Lung (tissue), 4 donors: ENCODE data around the genes SPON1 and OTOG.

GRCh38 chr11:13303352-13304347 is 26.1 kb downstream of the BMAL1 start:
- PRO-cap, result no peak
- RAMPAGE, long total RNA, result no peak
- RRBS, result no CpG with 5 or more reads among the region's 10 CpGs

DNA sequence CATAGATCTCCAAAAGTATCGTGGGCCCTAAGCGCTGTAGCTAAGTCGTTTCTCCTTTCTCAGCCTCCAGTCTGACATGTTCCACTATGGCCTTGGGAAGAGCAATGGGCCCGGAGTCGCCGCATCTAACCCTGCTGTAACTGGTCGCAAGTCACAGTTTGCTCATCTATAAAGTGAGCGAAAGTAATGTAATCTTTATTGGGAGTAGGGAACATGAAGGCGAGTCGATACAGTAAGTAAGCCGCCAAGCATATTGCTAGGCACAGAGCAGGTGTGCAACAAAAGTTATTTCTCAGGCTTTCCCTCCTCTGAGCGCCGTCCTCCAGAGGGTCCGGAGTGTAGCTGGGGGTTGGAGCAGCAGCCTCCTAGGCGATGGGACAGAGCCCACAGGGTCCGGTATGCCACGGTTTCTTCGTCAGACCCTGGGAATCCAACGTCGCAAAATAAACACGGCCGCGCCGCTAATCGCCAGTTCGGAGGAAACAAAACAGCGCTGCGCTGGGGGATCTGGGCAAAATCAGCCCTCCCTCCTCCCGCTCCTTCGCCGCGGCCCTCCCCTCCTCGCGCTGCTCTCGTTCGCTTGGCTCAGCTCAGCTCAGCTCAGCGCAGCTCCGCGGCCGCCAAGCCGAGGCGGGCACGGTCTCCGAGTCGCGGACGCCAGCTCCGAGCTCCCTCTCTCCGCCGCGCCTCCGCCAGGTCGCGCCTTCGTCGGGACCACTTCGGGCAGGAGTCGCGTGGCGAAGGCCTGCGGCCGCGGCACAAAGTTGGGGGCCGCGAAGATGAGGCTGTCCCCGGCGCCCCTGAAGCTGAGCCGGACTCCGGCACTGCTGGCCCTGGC is at the start of gene SPON1:
SPON1 (plus strand) TSS at position 598 of the 838 bp plus-strand sequence.
- PRO-cap, result no peak
- RAMPAGE, long total RNA, result no peak
- RRBS, result 8% methylated on average over 3 of the region's 69 CpGs

DNA sequence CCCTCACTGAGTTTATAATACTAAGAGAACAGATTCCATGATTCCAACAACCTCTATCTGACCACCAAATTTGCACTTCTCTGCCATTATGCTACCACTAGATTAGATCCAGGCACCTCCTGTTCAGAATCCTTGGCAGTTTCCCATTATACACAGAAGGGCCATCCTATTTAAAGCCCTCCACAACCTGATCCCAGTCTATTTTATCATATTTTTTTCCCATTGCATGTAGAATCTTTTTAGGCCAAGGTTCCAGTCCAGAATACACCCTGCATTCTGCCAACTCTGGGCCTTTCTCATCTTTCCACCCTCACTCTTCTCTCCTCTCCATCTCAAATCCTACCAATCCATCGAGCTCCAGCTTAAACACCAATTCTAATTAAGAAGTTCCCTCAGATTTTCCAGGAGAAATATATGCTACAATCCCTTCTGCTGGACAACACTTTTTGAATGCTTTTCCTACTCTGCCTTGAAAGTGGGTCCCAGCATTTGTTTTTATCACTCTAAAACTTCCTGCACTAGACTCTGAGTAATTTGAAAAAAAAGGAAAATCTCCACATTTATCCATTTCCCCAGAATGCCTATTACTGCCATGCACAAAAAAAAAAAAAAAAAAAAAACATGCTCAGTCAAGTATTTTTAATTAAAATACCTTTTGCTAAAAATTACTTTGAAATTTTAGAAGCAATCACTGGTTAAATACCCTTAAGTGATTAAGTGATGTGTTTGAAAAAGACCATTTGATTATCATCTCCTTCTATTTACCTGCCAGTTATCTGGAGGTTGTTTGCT is 86.7 kb downstream of the RRAS2 start:
- PRO-cap, result no peak
- RAMPAGE, long total RNA, result no peak
- RRBS, result no CpG with 5 or more reads among the region's 1 CpG

- PRO-cap, result no peak
- RAMPAGE, long total RNA, result no peak
- RRBS, result no CpG with 5 or more reads among the region's 3 CpGs
These were observed 1.6 kb downstream of the PDE3B start for GRCh38 chr11:14645267-14645521.

DNA sequence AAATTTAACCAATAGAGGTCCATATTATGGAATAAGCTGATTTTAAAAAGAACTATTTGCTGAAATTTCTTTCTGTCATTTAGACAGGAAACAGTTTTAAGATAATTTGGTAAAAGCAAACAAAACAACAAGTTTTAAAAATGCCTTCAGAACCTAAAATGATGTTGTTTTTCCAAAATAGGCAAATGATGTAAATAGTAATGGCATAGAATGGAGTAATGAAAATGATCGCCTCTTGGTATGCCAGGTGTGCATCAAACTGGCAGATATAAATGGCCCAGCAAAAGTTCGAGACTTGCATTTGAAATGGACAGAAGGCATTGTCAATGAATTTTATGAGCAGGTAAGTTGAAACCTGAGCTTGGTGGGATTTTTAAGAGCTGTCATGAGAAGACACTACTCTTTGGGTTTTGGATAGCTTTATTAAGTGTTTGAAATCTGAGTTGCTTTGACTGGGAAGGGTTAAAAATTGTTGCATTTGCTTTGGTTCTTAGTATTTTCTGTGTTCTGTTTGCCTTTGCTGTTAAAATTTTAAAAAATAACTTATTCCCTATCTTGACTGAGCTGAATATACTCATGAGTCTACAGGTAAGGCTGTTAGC is 30.9 kb downstream of the CYP2R1 start:
- PRO-cap, result no peak
- RAMPAGE, long total RNA, result no peak
- RRBS, result no CpG with 5 or more reads among the region's 2 CpGs

- PRO-cap, result no peak
- RAMPAGE, long total RNA, result no peak
- RRBS, result under 1% methylated on average over 7 of the region's 35 CpGs
These were observed 12.6 kb upstream of the CYP2R1 start for GRCh38 chr11:14904501-14905183.

DNA sequence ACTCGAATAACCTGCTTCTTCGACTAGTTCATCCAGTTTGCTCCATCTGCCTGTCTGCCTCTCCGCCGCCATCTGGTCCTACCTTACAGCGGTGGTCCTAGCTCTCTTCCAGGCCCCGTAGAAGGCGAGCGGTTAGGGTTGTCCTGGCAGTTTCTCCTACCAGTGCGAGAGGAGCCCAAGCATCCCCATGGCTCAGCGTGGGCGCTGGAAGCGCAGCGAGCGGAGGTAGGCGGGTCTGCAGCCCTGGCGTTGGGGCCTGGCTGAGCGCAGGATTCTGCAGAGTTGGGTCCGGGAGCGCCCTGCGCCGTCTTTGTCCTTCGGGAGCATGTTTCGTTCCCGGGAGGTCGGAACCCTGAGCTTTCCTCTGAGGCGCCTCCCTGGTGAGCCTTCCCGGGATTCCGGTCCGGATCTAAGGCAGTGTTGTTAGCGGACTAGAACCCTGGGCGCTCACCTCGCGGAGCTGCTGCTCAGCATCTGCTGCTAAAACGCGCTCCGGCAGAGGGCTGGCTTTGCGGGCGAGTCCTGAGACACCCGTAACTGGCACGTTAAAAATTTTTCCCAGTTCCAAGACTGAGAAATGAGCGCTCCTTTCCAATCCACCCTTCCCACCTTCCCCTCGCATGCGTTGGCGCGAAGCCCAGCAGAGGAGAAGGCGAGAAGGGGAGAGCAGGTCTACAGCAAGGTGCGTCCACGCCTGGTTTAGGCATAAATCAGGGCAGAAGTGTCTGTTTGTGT is 468 bp downstream of the CALCB start:
- PRO-cap, result no peak
- RAMPAGE, long total RNA, result no peak
- RRBS, result 5% methylated on average over 15 of the region's 48 CpGs

DNA sequence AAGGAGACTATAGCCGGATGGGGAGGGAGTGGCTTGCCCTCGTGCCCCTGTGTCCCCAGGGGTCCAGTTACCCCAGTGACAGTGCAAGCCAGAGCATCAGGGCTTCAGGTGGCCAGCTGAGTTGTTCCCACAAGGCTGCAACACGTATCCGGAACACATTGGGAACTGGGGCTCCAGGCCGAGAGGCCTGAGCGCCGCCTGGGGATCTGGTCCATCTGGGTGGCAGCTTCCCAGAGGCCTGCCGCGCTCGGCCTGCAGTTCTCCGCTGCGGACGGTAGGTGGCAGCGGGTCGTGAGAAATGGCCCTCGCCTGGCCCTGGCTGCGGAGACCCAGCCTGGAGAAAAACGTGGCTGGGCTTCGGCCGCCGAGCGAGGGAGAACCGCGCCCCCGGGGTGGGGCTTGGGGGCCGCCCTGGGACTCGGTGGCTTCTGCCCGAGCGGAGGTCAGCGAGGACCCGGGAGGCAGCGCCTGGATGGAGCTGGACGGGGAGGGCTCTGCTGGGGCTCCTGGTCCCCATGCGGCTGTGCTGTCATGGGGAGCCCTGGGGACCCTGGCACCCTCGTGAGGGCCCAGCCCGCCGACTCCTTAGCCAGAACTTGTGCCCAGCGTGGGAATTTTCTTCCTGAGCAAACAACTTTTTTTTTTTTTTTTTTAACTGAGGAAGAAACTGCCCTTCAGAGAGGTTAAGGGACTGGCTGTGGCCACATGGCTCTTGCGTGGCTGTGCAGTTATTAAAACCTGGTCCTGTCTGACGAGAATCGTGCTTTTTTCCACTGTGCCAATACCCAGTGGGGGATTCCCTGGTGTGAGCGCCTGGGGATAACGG is 535.4 kb downstream of the INSC start:
- PRO-cap, result unidirectional peak, plus-strand start at position 439 of the sequence
- RAMPAGE, long total RNA, result no peak
- RRBS, result 1% methylated on average over 8 of the region's 43 CpGs

GRCh38 chr11:15727199-15727459 is 612.4 kb downstream of the INSC start:
- PRO-cap, result no peak
- RAMPAGE, long total RNA, result no peak
- RRBS, result no CpG with 5 or more reads among the region's 1 CpG

DNA sequence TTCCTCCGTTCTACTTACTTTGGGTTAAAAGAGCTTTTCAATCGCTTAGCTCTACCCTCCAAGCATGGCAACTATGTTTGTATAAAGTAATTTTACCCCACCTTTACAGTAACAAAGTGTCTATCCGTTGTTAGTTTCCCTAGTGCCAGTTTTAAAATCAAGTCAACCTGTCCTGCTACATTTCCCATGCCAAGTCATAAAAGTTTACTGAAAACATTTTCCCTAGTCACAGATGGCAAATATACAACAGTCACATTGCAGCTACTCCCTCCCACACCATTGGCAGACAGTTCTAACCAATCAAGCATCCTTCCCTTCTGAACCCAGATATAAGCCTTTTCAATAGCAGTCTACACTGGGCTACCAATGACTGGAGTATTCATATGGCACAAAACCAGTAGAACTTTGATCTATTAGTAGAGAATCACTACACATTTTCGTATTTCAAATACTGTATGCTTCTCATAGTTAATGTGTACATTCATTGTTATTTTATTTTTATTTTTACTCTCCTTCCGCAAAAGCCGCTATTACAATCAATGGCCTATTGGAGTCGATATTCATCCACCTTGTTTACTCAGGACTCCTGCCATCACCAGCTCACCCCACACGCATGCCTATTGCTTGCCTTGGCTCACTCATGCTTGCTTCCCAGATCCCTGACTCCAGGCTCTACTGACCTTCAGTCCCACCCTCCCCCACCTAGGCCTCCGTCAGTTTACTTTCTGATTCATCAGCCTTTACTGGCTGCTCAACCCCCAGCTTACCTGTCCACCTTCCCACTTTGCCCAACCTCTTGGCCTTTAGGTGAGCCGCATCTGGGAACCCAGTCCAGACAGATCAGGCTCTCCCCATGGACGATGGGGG is 408.5 kb downstream of the SOX6 start:
- PRO-cap, result no peak
- RAMPAGE, long total RNA, result no peak
- RRBS, result no CpG with 5 or more reads among the region's 11 CpGs

DNA sequence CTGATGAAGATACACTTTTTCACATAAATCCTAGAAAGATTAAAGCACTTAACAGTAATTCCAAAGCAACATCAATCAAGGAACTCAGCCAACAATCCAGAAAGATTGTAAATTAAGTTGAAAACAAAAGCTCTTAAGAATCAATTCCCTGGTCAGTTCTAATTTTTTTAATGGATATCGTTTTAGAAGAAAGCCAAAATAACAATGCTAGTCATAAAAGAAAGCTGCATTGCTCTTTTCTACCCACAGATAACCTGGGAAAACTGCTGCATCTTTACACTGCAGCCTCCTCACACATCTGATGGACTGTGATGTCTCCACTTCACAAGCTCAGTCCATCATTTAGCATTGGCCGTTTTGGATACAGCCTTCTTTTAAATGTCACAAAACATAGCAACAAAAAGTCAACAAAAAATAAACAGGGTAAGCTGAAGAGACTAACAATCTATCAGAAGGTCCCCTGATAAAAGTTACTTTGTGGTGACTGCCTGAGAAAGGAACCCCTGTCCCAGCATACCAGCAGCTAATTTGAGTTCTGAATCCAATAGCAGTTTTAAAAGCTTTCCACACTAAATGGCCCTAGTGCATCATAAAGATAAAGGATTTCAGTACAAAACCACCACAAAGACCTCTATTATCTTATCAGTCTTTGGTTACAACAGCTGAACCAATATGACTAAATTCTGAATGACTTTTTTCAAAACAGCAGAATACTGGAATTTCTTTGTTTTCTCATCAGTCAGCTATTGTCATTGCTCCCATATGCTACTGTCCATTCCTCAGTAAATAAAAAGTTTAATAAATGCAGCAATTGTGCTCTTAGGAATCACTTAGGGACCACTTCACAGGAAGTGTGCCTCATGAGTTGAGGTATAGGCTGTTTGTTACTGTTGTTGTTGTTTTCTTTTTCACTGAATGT is 162.5 kb downstream of the SOX6 start:
- PRO-cap, result no peak
- RAMPAGE, long total RNA, result no peak
- RRBS, result no CpG with 5 or more reads among the region's 2 CpGs

- PRO-cap, result no peak
- RAMPAGE, long total RNA, result no peak
- RRBS, result no CpG with 5 or more reads among the region's 1 CpG
These were observed 9.5 kb downstream of the SOX6 start for GRCh38 chr11:16346644-16347381.

GRCh38 chr11:16669739-16670259 is 68.6 kb upstream of the C11orf58 start:
- PRO-cap, result no peak
- RAMPAGE, long total RNA, result no peak
- RRBS, result no CpG with 5 or more reads among the region's 1 CpG

GRCh38 chr11:16881056-16881833 is 133.0 kb downstream of the PLEKHA7 start:
- PRO-cap, result no peak
- RAMPAGE, long total RNA, result no peak
- RRBS, result no CpG with 5 or more reads among the region's 8 CpGs

- PRO-cap, result no peak
- RAMPAGE, long total RNA, result no peak
- RRBS, result no CpG with 5 or more reads among the region's 4 CpGs
These were observed 45.1 kb downstream of the PLEKHA7 start for GRCh38 chr11:16968954-16969691.

DNA sequence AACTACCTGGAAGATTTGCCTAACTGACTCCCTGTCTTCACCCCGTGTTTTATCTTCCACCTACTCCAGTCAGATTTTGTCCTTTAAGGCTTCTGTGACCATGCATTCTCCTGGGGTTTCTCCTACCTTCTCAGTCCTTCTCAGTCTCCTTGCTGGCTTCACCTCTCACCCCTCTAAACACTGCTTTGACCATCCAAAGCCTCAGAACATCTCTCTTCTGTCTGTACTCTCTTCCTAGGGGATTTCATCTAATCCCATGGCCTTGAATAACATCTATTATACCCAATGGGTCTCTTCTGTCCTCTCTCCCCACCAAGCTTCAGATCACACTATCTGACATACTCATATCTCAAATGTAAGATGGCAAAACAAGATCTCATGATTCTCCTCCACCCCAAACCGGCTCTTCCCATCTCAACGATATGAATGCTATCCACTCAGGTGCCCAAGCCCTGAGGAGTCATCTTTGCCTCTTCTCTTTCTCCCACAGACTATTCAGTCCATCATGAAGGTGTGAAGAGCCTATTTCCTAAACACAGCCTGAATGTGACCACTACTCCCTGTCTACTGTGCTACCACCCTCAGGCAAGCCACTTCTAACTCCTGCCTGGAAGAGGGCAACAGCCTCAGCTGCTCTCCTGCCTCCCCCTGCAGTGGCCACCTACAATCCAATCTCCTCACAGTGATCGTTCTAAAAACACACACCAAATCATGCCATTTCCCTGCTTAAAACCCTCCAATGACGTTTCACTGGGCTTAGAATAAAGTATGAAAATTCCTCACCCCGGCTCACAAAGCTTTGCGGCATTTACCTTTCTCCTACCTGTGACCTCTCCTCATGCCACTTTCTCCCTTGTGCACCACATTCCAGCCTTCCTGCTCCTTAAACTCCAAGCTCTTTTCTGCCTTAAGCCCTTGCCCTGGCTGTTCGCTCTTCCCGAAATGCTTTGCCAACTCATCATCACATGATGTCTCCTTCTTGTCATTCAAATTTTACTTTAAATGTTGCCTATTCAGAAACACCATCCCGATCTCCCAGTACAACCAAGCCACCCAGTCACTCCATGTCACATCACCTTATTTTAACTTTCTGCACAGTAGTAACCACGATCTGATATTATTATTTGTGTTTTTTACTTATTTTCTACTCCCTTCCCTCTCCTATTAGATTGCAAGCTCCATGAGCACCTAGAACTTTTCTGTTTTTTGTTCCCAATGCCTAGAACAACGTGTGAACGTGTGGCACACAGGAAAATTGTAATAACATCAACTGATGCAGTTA is 2.3 kb downstream of the PLEKHA7 start:
- PRO-cap, result no peak
- RAMPAGE, long total RNA, result no peak
- RRBS, result no CpG with 5 or more reads among the region's 13 CpGs

DNA sequence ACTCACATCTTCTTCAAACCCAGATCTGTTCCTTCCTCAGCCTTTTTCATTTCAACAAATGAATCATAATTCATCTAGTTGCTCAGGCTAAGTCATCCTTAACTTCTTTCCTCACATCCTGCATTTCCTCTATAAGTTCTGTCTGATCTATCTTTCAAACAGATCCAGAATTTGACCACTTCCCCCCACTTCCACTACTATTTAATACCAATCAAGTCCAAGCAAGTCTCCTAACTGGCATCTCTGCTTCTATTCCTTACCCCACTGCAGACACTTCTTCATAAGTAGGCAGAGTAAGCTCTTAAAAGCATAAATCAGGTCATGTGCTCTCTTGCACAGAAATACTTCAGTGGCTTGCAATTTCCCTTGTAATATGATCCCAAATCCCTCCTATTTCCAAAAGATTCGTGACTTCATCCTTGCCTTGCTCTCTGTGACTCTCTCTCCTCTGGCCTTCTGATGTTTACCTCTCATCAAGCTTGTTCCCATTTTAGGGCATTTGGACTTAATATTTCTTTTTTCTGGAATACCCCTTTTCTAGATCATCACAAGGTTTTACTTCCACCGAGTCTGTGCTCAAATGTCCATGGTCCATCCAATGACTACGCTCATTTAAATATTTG is 37.5 kb upstream of the NCR3LG1 start:
- PRO-cap, result no peak
- RAMPAGE, long total RNA, result no peak
- RRBS, result no CpG with 5 or more reads among the region's 3 CpGs

- PRO-cap, result no peak
- RAMPAGE, long total RNA, result no peak
- RRBS, result no CpG with 5 or more reads among the region's 4 CpGs
These were observed 21.4 kb upstream of the ABCC8 start for GRCh38 chr11:17497957-17498556.

DNA sequence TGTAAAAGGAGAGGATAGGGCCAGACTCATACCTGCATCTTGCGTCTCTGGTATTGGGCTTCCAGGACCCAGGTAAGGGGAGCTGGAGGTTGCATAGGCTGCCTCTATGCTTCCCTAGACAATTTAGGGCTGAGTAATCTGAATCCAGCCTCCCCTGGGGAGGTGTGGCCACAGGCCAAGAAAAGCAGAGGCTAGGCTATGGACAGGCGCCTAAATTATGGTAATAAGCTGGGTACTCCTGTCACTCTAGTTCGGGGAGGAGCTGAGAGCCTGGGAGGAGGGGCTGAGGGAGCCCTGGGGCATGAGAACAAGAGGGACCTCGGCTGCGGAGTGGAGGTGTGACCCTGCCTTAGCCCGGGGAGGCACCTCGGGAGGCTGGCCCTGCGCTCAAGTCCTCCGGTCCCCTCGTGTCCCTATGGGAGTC is at the start of gene OTOG:
OTOG (plus strand) TSS at position 302 of the 424 bp plus-strand sequence.
- PRO-cap, result no peak
- RAMPAGE, long total RNA, result no peak
- RRBS, result 14% methylated on average over 4 of the region's 10 CpGs

- PRO-cap, result no peak
- RAMPAGE, long total RNA, result no peak
- RRBS, result no CpG with 5 or more reads among the region's 2 CpGs
These were observed 27.4 kb downstream of the KCNC1 start for GRCh38 chr11:17762098-17762344.